Left colon (tissue), 1 donor: ENCODE data around the gene DHTKD1.

DNA sequence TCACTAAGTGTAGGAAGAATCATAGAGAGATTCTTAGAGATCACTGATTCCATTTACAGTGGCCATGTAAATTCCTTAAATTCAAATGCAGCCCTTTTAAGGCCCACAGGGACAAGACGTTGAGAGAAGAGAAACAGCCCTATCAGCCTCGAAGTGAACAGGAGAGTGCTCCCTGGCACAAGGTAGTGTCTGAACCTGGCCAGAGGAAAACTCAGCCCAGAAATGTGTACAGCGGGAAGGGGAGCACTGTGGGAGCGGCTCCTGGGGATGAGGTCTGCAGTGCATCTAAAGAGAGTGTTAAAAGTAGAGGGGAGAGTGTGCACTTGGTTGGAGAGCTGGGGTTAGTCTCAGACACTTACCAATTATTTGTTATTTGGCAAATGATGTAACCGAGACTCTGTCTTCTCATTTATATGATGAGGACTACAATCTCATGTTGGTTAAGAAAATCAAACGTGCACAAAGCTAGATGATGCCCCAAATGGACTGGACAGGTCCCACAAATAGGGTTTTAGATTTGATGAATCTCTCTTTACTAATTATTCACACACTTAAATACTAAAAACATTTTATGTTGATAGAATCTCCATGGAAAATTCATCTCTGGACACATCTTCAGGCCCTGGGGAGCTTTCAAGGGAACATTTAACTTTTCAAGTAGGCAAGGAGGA, 962.4 kb downstream of the GATA3 start:
- PRO-cap = no peak

DNA sequence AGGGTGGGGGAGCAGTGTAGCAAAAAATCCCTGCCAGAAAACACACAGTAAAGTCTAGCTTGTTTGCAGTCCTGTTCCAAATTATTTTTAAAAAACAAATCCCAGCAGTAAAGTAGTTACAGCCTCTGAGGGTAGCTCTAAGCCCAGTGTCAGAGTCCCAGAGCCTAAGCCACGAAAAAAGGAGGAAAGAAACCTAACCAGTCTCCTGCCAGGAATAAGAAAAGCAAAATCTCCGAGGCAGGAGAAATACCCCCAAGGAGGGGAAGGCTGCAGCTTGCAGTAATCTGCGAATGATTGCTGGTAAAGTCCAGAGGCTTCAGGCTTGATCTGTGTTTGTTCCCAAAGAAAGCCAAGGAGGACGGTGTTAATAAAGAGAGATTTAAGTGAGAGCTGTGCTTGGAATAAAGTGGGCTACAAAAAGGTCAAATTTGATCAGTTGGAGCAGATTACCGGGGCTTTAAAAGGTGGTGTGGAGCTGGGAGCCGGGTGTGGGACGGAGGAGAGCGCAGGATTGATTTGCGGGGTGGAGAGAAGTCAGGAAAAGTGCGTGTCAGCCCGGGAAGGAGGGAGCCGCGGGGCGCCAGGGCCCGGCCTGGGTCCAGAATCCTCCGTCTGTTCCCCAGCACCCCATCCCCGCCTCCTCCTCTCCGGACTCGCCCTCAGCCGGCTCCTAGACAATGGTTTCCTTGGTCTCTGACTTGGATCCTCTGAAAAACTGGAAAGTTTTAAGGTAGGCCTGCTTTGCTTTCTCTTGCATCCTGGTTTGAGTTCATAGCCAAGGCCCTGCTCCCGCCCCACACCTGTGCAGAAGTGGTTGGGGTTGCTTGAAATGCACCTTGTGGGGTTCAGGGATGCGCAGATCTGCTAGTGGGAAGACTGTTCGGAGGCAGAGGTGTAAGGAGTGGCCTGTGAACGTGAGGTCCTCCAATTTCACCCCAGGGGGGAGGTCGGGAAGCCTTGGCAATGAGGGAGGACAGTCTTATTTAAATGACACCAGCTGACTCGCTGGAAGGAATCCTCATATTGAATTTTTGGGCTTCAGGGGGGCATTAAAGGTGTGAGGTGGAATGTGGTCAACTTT, 219.2 kb upstream of the CELF2 start:
- PRO-cap = no peak

GRCh38 chr10:10801048-10801307, 216.7 kb upstream of the CELF2 start:
- PRO-cap = no peak

- PRO-cap = no peak
Measured at GRCh38 chr10:10891408-10891718, 126.3 kb upstream of the CELF2 start.

DNA sequence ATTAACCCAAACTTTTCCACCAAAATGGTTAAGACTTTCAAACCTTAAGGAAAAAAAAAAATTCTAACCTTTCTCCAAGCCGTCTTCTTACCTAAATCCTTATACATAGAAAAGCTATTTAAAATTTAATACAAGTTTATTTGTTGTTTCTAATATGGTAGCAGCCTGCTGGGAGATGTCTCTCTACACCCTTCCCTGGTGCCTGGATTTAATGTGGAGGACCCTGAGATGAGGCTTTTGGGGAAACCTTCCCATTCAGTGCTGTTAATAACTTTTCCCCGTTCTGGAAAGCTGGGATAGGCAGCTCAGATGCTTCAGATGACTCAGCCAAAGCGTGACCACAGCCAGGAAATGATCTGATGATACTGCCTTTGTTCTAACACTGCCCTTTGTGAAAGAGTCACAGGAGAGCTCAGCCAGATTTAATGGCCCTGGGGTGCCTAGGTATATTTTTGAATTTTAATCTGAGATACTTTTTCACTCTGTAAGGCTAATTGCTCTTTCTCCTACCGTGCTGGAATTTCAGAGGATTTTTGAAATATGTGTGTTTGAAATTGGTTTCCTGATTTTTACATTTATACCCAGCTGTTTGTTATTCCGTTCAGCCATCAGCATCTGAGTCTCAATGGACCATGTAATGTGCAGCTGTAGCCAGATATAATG, 17.6 kb downstream of the CELF2 start:
- PRO-cap = no peak

- PRO-cap = no peak
Measured at GRCh38 chr10:11110408-11111092, 92.9 kb downstream of the CELF2 start.

DNA sequence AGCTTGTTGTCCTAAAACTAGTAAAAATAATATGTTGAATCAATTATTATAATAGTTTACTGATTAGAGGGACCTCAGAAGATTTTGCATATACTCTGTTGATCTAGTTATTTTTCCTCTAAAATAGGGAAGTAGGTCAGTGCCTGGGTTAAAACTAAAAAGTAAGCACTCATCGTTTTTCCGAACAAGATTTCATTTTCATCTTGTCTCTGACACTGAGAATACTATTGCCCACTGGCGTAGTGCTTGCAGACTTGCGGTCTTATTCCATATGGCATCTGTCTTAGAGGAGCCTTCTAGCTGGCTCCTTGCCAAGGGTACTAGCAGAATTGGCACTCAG, 143.3 kb downstream of the CELF2 start:
- PRO-cap = no peak

GRCh38 chr10:11328252-11329350, 282.8 kb downstream of the USP6NL start:
- PRO-cap = no peak

DNA sequence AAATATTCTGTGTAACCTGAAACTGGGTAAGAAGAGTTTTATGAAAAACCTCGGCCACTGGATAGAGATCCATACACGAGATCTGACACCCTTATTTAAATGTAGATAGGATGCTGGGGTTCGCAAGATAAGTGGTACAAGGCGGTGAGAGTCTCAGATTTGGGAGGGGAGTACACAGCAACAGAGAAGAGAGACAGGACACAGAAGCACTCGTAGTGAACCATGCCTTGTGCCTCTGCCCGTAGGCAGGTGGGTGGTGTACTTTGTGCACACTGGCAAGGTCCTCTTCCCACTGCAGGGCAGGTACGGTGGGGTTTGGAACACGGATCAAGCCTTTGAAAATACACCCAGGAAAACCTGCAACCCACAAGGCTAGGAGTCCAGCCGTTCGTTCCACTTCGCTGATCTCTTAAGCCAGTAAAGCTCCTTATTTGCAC, 162.8 kb downstream of the USP6NL start:
- PRO-cap = no peak

DNA sequence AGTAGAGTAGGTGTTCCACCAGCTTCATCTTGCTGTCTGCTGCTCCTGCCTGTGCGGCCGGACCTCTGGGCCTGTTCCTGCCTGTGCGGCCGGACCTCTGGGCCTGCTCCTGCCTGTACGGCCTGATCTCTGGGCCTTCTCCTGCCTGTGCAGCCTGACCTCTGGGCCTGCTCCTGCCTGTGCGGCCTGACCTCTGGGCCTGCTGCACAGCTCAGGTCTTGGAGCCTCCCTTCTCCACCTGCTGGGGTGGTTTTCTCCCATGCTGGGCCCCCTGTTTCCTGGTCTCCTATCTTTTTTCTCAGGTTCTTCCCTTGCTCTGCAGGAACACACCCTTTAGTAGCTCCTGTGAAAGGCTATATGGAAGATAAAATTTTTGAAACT, 117.8 kb downstream of the USP6NL start:
- PRO-cap = no peak

- PRO-cap = no peak
Measured at GRCh38 chr10:11546969-11547666, 64.3 kb downstream of the USP6NL start.

GRCh38 chr10:11561346-11561949, 50.0 kb downstream of the USP6NL start:
- PRO-cap = no peak

DNA sequence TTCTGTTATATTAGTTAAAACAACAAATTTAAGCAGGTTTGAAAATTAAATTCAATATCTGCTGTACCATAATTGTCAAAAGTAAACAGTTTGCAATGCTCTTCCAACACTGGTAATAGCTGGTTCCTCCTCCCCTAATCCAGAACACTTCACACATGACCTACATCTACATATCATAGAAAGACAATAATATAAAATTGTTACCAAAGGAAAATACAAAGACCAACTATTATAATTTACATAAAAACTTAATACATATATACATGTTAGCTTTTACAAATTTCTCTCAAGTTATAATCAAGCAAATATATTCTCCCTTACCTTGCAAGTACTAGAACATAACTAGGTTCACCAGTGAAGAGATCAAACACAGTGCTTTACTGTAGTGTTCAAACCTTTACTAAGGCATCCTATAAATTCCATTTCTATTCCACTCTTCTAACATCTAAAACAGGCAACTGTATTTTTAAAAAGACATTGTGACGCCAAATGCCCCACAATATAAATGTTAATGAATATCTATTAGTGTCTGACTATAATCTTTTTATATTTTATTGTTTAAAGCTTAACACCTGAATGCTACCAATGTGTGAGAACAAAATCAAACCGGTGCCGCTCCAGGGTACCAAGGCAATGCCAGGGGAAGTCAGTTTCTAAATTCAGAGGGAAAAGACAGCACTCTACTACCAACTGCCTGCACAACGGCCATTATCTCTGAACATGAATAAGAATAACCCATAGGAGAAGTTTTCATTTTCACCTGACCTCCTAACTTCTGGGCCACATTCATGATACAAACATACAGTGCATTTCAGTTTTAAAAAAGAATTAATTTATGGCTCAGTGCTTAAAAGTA, 22.0 kb downstream of the USP6NL start:
- PRO-cap = no peak

- PRO-cap = no peak
Measured at GRCh38 chr10:11609398-11610061, 1.9 kb downstream of the USP6NL start.

- PRO-cap = unidirectional peak, plus-strand start at chr10:11664386
Measured at GRCh38 chr10:11664059-11664677, 52.7 kb upstream of the USP6NL start.

DNA sequence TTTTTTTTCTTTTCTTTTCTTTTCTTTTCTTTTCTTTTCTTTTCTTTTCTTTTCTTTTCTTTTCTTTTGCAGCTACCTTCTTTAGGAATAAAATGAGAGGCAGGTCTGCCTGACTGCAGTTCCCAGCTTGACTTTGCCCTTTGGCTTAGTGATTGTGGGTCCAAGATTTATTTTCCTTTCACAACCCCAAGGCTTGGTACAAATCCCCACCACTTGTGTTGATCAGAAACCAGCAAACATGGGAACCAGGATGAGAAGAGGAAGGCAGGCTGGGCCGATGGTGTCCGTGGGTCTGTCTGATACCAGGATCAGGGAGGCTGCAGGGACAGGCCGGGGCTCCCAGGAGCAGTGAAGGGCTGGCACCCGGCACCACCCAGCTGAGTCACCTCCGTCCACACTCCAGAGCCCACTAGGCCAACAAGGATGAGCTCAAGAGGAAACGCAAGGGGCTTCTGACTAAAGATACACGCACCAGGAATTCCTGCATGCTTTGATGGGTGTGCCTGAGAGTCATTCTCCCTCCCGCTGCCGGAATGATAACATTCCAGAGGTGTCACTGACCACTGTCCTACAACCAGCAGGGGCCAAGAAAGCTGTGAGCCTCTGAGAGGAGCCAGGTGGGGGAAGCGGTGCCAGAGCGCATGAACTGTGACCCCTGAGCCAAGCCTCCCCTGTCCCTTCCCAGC, 29.4 kb upstream of the PROSER2 start:
- PRO-cap = no peak

GRCh38 chr10:11825499-11826552, 2.7 kb downstream of the PROSER2 start:
- PRO-cap = no peak

DNA sequence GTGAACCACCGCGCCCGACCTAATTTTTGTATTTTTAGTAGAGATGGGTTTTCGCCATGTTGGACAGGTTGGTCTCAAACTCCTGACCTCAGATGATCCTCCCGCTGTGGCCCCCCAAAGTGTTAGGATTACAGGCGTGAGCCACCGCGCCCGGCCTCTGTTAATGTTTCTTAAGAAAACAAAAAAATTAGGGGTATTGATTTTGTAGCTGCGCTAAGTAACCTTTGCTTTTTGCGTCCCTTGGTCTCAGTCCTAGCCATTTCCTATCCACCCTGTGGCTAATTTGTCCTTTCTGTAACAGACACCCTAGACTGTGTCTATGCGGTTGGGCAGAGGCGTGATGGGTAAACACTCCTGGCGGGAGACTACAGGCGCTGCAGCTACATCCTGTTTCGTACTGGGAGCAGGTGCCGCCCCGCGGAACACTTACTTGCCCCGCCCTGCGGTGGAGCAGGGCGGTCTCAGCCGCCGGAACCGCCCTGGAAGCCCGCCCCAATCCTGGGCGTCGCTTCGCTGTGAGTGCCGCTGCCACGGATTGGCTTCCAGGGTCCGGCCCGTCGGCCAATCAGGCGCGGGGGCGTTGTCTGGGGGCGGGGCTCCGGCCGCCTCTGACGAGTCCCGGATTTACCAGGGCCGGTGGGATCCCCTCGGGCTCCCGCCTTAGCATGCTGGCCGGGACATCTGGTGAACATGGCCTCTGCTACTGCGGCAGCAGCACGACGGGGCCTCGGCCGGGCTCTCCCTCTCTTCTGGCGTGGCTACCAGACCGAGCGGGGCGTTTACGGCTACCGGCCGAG, at the start of gene DHTKD1:
Gene DHTKD1, plus strand, starts transcription at position 611 of the 797 bp plus-strand sequence.
- PRO-cap = bidirectional peak, plus-strand start at position 666 of the sequence, minus-strand start at position 367 of the sequence

DNA sequence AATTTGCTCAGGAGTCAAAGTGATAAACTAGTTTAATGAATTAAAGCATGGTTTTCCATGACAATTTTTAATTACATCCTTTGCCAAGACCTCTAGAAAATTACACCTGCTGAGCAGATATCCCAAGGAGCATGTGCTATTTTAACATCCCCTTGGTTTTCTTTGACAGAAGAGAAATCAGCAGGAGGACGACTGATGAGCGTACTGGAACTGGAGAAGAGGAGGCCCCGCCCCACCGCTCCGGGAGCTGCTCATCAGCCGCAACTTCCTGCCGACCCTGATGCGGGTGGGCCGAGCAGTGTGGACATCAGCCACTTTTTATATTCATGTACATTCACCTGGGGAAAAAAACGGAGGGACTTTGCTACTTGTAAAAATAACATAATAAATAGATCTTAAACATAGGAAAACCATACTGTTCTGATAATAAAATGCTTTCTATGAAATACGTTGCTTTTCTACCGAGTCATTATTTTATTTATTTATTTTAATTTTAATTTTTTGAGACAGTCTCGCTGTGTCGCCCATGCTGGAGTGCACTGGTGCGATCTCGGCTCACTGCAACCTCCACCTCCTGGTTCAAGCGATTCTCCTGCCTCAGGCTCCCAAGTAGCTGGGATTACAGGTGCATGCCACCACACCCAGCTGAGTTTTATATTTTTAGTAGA, 54.3 kb downstream of the CDC123 start:
- PRO-cap = no peak

DNA sequence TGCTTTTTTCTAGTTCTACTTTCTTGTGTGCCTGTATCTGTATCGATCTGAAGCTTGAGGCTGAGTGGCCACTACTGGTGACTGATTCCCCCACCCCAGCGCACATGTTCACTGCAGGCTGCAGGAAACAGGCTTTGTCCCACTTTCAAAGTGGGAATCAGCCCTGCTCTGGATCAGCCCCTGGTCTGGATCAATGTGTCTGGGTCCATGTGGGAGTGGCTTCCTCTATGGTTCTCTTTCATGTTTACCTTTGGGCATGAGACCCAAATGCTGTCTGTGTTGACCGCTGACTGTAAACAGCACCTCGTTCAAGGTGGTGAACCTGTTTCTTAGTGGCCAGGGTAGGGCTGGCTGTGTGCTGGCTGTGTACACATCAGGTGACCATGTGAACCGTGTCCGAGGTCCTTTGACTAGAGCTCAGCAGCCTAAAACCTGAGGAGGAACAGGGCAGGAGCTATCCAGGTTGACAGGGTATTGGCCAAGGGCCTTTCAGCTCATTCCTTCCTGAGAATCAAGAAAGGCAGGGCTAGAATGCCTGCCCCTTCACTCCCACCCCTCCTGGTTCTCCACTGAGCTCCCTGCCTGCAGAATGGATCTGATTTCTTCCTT, 121.8 kb downstream of the CAMK1D start:
- PRO-cap = unidirectional peak, plus-strand start at position 435 of the sequence